Upper lobe of left lung (tissue), 5 donors: ENCODE results near the genes OR2AE1 and LRCH4.

GRCh38 chr7:99617130-99617825 lies 532 bp downstream of the ZSCAN25 start:
- PRO-cap, 2 experiments = no peak in any of the 2 experiments
- RAMPAGE, long total RNA, 4 experiments = no peak in any of the 4 experiments

DNA sequence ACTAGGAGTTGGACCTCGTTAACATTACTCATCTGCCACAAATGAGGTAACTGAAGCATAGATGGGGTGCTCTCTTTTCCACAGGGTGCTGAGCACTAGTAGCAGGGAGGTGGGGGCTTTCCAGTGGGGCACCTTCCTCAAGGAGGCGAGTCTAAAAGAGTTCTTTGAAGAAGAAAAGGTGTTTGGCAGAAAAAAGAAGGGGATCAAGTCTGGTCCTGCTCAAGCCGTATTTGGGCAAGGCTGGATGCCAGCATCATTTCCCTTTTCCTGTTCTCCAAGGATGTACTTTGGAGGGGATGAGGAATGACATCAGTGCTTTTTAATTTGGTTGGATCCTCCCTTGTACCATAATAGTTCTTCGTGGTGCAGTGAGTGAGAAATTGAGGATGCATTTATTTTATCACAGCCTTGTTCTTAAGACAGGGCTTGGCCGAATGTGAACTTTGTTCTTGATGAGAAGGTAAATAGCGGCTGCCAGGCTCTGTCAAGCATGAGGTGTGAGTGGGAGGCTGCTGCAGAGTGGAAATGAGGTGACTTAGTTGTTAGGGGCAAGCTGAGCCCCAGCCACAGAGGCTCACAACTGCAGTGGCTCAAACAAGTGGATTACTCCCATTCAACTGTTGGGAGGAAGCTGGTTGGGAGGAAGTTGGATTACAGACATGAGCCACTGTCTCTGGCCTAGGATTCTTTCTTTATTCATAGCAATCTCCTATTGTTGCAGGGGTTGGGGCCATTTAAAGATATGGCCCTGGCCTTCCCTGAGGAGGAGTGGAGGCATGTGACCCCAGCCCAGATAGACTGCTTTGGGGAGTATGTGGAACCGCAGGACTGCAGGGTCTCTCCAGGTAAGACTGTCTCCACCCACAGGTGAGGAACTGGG lies 6.8 kb downstream of the ZSCAN25 start:
- PRO-cap, 2 experiments = no peak in any of the 2 experiments
- RAMPAGE, long total RNA, 4 experiments = no peak in any of the 4 experiments

DNA sequence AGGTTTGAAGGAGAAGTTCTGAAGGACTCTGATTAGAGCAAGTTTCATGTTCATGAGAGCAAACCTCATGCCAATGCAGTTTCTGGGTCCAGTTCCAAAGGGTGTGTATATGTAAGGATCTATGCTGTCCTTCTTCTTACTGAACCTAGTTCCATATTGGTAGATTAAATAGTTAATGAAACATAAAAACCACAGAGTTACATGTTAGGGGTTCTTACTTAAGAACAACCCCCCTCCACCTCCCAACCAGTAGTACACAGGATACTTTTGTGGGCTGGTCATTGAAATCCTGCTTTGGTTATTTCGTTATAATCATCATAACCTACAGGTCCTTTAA lies 29.7 kb downstream of the CYP3A5 start:
- PRO-cap, 2 experiments = no peak in any of the 2 experiments
- RAMPAGE, long total RNA, 4 experiments = no peak in any of the 4 experiments

- PRO-cap, 2 experiments = no peak in any of the 2 experiments
- RAMPAGE, long total RNA, 4 experiments = no peak in any of the 4 experiments
These were observed 28.3 kb downstream of the CYP3A5 start for GRCh38 chr7:99651091-99652327.

DNA sequence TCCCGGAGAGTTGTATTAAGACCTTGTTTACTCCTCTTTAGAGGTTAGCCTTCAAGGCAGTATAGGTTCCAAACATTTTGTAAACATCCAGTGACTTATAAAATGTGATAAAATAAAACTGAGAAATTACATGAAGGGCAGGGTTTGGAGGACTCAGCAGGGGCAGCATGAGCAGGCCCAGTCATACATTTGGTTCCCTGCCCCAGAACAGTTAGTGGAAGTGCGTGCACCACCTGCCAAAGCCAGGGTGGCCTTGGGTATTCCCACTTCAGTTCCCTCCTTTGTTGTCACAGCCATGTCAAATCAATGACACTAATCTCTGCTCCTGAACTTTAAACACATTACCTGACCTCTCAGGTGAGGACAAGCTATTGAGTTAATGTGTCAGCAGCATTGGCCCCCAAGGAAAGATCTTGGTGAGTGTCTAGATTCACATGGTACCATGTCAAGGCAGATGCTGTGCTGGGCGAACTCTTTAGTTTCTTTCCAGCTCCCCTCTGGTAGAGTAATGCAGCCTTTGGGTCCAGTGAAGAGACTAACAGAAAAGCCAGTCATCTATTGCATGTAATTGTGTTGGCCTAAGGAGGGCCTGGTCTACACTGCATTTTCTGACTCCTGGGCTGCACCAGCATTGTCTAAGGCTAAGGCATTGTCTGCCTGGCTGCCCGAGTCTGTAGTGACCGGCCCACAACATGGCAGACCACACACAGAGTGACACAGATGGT lies 2.1 kb downstream of the CYP3A5 start:
- PRO-cap, 2 experiments = no peak in any of the 2 experiments
- RAMPAGE, long total RNA, 4 experiments = no peak in any of the 4 experiments

- PRO-cap, 2 experiments = no peak in any of the 2 experiments
- RAMPAGE, long total RNA, 4 experiments = no peak in any of the 4 experiments
These were observed at the start of gene OR2AE1 for GRCh38 chr7:99876747-99877363. TSS of gene OR2AE1 (minus strand) at chr7:99877033.

- PRO-cap, 2 experiments = no peak in any of the 2 experiments
- RAMPAGE, long total RNA, 4 experiments = no peak in any of the 4 experiments
These were observed 12.9 kb upstream of the OR2AE1 start for GRCh38 chr7:99889837-99890063.

GRCh38 chr7:100072931-100073413 lies 8.6 kb downstream of the ZNF3 start:
- PRO-cap, 2 experiments = no peak in any of the 2 experiments
- RAMPAGE, long total RNA, 4 experiments = no peak in any of the 4 experiments

- PRO-cap, 2 experiments = no peak in any of the 2 experiments
- RAMPAGE, long total RNA, 4 experiments = no peak in any of the 4 experiments
These were observed 461 bp upstream of the COPS6 start for GRCh38 chr7:100088214-100088802.

- PRO-cap, 2 experiments = no peak in any of the 2 experiments
- RAMPAGE, long total RNA, 4 experiments = no peak in any of the 4 experiments
These were observed 4.7 kb downstream of the LAMTOR4 start for GRCh38 chr7:100152993-100154280.

GRCh38 chr7:100156800-100157220 lies 1.7 kb downstream of the TRAPPC14 start:
- PRO-cap, 2 experiments = no peak in any of the 2 experiments
- RAMPAGE, long total RNA, 4 experiments = no peak in any of the 4 experiments

- PRO-cap, 2 experiments = no peak in any of the 2 experiments
- RAMPAGE, long total RNA, 4 experiments = no peak in any of the 4 experiments
These were observed 815 bp upstream of the PILRA start for GRCh38 chr7:100372255-100373089.

- PRO-cap, 2 experiments = no peak in any of the 2 experiments
- RAMPAGE, long total RNA, 4 experiments = no peak in any of the 4 experiments
These were observed 1.3 kb downstream of the PILRA start for GRCh38 chr7:100374594-100374890.

DNA sequence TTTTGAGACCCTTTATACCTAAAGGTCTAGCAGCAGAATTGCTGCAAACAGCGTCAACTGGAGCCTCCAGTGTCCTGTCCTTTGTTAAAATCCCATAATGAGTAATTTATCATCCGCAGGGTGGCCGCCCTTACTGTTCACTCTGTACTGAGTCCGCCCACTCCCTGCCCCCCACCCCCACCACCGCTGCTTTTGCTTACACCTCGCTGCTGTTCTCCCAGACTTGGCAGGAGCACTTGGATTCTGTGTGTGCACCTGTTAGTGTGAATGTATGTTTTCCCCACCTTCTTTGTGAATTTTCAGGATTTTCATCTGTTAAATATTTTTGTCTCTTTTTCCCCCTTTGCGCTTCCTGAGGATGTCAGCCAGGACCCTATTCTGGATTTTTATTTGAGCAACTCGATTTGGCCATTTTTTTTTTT lies 8.0 kb downstream of the AGFG2 start:
- PRO-cap, 2 experiments = no peak in any of the 2 experiments
- RAMPAGE, long total RNA, 4 experiments = no peak in any of the 4 experiments

GRCh38 chr7:100552101-100552817 lies 13.3 kb downstream of the AGFG2 start:
- PRO-cap, 2 experiments = no peak in any of the 2 experiments
- RAMPAGE, long total RNA, 4 experiments = no peak in any of the 4 experiments

- PRO-cap, 2 experiments = no peak in any of the 2 experiments
- RAMPAGE, long total RNA, 4 experiments = no peak in any of the 4 experiments
These were observed 5.3 kb downstream of the SAP25 start for GRCh38 chr7:100568442-100568767.

GRCh38 chr7:100575607-100576102 lies 2.0 kb upstream of the SAP25 start:
- PRO-cap, 2 experiments = no peak in any of the 2 experiments
- RAMPAGE, long total RNA, 4 experiments = no peak in any of the 4 experiments

DNA sequence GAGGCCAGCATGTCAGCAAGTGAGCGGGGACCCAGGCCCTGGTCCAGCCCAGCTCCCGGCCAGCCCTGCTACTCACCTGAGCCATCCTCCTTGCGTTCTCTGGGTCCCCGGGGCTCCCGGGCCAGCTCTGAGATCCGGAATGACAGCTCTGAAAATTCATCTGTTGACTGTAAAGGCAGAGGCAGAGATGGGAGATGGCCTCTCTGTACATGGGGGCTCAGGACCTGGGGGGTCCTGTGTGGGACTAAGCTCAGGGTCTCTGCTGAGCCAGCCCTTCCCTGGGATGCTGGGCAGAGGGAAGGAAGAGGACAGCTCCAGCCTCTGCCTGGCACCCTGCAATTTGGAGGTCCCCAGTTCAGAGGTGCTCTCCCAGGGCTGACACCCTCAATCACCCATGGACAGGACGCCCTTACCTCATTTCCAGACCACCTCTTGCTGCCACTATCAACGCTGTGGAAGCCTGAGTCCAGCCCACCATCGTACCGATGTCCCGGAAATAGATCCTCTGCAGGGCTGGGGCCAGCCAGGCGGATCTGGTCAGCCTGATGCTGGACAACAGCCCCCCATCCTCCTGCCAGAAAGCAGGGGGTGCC lies 4.1 kb upstream of the SAP25 start:
- PRO-cap, 2 experiments = no peak in any of the 2 experiments
- RAMPAGE, long total RNA, 4 experiments = no peak in any of the 4 experiments

DNA sequence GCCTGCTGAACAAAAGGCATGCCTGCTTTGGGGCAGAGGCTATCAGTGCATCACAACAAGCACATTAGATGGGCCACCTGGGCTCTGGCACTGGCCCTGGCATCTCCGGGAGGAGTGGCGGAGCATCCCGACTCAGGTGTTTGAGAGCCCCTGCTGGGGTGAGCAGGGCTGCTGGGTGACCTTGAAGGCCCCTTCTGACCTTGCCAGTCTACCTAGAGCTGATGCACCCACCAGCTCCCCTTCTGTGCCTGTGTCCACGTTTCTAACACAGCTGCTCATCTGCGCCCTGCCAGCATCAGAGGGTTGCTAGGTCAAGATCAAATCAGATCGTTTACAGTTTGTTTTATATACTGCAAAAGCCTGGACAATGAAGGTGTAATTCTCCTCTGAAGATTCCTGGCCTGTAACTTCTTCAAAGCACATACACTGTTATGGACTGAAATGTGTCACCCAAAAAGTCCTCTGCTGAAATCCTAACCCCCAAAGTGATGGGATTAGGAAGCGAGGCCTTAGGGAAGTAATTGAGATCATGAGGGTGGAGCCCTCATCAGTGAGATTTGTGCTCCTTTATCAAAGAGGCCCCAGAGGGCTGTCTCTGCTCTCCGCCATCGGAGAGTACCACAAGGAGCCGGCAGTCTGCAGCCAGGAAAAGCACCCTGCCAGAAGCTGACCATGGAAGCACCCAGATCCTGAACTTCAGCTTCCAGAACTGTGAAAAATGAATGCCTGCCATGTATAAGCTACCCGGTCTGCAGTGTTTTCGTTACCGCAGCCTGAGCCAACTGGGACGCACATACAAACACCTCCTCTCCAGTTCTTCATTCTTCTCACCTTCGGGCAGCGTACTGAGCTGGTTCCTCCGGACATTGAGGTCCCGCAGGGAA lies 4.7 kb downstream of the LRCH4 start:
- PRO-cap, 2 experiments = no peak in any of the 2 experiments
- RAMPAGE, long total RNA, 4 experiments = no peak in any of the 4 experiments

- PRO-cap, 2 experiments = peak in 2 of 2 experiments; most common minus-strand start chr7:100586129 (in 2)
- RAMPAGE, long total RNA, 4 experiments = start-site peak on the minus strand in 2 of 4 experiments, at chr7:100586118-100586168 at its widest, 267 to 459 reads per replicate
These were observed at the start of gene LRCH4 for GRCh38 chr7:100586023-100586246. TSS of gene LRCH4 (minus strand) at chr7:100586129.